A172 (cell line): ENCODE results near the genes ZNF716, ZNF138 and ZNF273.

DNA sequence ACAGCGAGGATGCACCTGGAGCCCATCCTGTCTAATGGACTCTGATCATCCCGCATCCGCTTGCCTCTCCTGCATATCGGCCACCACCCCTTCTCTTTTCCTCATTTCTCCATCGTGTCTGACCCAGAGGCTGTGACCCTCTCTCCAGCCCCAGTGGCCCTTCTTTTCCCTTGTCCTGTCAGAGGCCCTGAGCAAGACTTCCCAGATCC lies 32.6 kb upstream of the ZNF716 start:
- RAMPAGE, long total RNA: no peak

DNA sequence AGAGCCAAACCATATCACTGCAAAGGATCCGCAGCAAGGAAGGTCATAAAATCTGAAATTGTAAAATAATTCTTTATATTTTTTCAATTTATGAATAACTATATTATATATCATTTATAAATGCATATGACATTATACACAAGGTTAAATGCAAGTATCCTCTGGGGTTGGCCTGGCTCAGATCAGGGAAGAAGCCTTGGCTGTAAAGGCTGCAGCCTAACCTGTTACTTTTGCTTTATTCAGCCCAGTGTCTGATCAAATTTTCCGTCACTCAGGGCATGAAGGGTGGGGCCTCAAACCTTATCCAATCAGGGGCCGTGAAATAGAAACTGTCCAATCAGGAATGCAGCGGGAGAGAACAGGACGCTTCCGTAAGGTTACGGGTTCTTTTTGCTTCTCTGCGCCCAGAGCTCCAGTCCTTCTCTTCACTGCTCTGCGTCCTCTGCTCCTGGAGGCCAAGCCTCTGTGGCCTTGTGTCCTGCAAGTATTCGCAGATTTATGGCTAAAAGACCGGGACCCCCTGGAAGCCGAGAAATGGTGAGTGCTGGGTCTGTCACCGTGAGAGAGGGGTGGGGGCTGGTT lies at the start of gene ZNF716:
Gene ZNF716, plus strand, starts transcription at position 387 of the 582 bp plus-strand sequence.
- RAMPAGE, long total RNA: no peak

GRCh38 chr7:63068110-63068632 lies 930.5 kb upstream of the ZNF722 start:
- RAMPAGE, long total RNA: no peak

DNA sequence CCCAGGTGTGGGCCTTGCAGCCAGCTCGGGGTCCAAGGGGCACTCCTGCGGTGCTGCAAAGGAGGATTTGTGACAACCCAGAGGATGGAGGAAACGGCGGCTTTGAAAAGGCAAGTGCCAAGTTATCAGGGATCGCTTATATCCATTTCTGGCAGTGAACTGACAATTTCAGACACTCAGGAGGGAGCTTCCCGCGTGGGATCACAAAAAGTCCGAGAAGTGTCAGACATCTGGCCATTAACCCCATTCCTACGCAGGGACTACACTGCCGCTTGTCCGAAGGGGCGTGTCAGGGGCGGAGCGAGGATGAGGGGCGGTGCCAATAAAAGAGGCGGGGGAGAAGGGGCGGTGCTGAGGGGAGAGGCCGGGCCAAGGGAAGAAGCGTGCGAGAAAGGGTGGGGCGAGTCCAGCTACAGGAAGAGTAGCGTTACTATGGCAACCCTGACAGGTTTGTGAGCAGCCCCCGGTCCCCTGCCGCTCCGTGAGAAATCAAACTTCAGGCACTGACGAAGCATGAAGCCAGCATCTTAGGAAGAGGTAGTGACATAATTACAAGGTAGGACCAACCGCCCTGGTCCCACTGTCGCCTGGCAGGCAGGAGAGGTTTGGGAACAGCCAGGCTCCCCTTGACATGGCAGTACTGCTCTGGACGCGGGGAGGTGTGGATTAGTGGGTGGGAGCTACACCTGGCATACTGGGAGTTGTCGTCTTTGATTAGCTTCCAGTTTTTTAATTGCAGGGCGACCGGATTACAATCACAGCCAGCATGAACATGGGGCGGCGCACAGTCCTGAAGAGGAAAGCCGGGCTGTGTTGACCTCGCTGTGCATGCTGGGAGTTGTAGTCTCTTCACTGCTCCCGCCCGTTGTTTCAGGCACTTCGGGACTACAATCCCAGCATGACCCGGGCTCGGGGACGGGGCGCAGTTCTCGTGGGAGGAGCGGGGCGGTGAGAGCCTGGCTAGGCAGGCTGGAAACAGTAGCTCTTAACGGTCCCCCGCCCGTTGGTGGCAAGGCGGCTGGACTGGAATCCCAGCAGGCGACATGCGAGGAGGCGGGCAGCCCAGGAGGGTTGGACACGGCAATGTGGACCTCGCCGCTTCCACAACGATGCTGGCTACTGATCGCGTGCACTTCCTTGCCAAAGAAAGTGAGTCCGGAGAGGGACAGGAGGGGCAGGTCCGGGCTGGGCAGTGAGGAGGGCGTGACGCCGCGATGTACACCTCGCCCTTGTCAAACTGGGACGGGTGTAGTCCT lies 98.3 kb upstream of the ZNF722 start:
- RAMPAGE, long total RNA: no peak

DNA sequence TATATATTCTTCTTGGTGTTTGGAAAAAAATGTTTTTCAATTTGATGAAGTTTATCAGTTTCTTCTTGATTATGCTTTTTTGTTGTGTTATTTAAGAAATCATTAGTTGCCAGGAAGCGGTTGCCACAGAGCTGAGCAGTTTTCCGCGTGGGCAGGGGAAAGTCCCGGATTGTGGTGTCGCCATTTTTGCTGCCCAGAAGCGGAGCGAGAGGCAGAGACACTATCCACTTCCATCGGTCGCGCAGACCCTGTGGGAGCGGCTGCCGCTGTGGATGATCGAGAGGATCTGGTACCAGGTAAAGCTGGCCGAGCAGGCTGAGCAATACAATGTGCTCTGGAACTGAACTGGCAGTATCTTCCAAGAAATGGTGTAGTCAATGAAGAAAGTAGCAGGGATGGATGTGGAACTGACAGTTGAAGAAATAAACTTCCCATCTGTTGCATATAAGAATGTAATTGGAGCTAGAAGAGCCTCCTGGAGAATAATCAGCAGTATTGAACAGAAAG lies 119.9 kb downstream of the ZNF736 start:
- RAMPAGE, long total RNA: no peak

- RAMPAGE, long total RNA: no peak
Observed at GRCh38 chr7:64569046-64569936, 6.4 kb upstream of the ZNF680 start.

DNA sequence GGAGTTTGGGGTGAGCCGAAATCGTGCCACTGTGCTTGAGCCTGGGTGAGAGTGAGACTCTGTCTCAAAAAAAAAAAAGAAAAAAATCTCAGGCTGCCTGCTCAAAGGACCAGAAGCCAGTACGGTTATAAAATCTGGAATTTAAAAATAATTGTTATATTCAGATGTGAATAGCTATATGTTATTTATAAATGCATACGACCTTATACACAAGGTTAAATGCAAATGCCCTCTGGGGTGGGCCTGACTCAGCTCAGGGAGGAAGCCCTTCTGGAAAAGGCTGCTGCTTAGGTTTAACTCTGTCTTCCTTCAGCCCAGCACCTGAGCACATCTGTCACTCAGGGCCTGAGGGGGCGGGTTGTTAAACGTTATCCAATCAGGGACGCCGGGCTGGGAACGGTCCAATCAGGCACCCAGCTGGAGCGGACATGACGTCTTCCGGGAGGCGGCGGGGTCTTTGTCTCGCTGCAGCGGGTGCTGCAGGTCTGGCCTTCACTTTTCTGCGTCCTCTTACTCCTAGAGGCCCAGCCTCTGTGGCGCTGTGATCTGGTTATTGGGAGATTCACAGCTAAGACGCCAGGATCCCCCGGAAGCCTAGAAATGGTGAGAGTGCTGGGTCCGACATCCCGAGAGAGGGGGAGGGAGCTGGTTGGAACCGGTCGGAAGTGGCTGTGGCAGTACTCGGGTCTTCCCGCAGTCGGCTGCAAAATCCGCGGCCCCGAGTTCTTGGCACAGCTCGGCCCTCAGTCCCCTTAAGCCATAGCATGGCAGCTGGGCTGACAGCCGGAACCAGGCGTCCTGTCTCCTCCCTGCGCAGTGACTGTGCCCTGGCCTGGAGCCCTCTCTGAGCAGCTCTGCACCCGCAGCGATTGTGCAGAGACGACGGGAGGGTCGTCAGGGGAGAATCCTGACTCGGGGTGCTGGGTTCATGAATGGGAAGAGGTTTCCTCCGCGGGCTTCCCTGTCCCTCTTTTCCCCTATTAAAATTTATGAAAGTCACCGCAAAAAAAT lies at the start of gene ZNF138:
Gene ZNF138, plus strand, starts transcription at position 460 of the 1,011 bp plus-strand sequence.
- RAMPAGE, long total RNA: start-site peak on the plus strand centred at position 451 of the sequence, 64 bp wide, 82 and 122 reads in 2 replicates

- RAMPAGE, long total RNA: no peak
Observed at GRCh38 chr7:64834758-64835334, 40.6 kb downstream of the ZNF138 start.

GRCh38 chr7:64882272-64882799 lies 20.7 kb upstream of the ZNF273 start:
- RAMPAGE, long total RNA: no peak

DNA sequence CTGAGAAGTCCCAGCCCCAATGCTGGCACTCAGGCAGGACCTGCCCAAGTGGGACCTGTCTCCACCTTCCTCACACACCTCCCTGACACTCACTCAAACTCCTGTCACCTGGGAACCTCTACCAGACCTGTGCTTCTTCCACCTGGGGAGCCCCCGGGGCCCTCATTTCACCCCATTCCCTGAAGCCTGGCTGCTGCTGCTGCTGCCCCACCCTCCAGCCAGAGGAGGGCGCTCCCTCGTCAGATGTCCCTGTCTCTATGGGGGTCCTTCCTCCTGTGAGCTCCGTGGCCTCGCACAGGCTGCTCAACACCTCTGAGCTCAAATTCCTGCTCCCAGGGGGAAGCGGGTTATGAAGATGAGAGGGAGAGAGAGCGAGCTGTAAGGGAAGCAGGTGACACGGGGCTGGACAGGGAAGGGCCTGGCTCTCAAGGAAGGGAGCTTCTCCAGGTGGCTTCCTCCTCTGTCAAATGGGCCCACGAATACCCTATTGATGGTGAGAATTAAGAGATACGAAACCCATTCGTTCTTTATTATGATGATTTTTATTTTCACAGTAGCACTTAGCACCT lies 15.0 kb upstream of the ZNF273 start:
- RAMPAGE, long total RNA: no peak

GRCh38 chr7:64902925-64903955 lies at the start of gene ZNF273:
ZNF273 (plus strand) TSS chr7:64903273.
- RAMPAGE, long total RNA: start-site peak on the plus strand at chr7:64903254-64903286, 20 and 88 reads in 2 replicates

GRCh38 chr7:65007094-65007427 lies 574 bp upstream of the ERV3-1 start:
- RAMPAGE, long total RNA: no peak

GRCh38 chr7:65955558-65956256 lies 26.3 kb downstream of the GUSB start:
- RAMPAGE, long total RNA: no peak

DNA sequence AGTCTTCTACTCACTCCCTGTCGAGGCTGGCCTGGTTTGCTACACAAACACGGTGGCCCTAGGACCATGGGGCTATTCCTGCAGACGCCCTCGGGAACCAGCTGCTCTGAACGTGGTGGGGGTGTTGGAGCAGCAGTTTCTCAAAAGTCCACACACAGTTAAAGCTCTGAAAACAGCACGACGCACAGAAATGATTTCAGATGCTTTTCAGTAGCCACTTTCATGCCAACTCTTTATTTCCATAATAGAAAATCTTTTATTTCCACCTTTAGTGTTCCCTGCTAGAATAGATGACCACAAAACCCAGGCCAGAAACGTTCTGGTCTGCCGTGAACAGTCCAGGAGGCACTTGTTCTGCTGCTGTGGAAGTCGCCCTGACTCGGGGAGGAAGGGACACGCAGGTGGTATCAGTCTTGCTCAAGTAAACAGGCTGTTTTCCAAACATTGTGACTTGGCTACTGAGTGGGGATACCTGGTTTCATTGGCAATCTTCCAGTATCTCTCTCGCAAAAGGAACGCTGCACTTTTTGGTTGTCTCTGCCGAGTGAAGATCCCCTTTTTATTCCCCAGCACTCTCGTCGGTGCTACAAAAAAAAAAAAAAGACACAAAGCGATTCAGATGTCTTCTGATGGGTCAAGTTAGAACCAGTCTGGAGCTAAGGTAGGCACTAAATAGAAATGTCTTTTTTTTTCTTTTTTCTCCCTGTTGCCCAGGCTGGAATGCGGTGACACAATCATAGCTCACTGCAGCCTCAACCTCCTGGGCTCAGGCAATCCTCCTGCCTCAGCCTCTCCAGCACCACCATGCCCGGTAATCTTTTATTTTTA lies 21.3 kb downstream of the GUSB start:
- RAMPAGE, long total RNA: no peak

- RAMPAGE, long total RNA: no peak
Observed at GRCh38 chr7:66114983-66115768, 529 bp downstream of the CRCP start.

DNA sequence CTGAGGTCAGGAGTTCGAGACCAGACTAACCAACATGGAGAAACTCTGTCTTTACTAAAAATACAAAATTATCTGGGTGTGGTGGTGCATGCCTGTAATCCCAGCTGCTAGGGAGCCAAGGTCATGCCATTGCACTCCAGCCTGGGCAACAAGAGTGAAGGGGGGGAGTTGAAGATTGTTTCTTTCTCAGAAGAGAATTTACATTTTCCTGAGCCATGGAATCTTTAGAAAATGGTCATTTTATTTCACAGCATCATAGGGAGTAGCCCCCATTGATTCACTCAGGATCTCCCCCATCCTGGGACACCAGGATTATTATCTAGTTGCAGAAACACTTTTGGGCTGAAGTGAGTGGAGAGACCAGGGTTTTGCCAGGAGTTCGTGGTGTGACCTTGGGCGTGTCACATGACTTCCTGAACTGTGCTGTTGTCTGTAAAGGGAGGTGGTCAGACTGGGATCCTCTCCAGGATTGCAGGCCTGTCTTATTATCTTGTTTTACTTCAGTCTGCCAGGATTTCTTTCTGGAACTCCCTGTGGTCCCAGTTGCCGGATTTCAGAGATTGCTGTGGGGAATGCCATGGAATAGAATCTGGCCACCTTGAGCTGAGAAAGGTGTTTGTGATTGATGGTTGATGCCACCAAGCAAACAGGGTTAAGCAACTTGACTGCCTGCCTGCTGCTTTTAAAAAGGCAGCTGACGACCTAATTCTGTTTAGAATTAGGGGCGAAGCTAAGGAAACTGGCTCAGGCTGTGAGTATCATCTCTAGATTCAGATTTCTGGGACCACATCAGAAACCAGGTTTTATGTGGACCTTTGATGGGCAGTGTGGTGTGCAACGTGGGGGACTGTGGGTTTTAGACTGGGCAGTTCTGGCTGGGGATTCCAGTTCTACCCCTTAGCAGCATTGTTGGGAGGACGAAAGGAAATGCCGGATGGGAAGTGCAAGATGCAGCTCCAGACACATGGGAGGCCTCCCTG lies 35.8 kb downstream of the CRCP start:
- RAMPAGE, long total RNA: no peak

GRCh38 chr7:66187978-66188338 lies 17.2 kb upstream of the TPST1 start:
- RAMPAGE, long total RNA: no peak

DNA sequence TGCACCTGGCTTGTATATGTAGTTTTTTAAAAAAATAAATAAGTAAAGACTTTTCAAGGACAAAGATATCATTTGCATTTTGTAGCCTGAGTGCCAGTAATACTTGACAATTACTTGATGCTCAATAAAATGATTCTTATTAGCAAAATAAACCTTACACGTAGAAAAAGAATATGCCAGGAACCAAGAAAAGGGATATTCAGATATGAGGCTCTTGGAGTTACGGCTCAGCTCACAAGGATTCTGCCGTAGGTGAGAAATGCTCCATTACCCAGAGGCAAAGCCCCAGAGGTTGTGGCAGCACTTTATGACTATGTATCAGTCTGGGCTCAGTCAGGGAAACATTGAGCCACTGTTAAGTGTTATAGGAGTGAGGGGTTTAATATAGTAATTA lies 98.6 kb downstream of the TPST1 start:
- RAMPAGE, long total RNA: no peak

DNA sequence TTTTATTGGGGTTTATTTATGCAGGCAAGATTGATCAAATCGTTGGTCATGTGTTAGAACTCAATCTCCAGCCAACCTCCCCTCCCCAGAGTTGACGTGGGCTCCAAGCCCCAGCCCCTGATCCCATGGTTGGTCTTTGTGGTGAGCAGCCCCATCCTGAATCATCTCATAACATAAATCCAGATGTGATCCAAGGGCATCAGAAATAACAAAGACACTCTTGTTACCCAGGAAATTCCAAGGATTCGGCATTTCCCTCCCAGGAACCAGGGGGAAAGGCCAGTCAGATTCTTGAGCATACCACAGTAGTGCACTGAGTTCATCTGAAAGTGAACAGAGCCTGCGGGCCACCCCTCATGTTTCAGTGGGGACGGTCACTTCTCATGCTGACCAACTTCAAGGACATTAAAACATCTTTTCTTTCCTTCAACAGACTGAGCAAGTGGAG lies 151.3 kb downstream of the TPST1 start:
- RAMPAGE, long total RNA: no peak

DNA sequence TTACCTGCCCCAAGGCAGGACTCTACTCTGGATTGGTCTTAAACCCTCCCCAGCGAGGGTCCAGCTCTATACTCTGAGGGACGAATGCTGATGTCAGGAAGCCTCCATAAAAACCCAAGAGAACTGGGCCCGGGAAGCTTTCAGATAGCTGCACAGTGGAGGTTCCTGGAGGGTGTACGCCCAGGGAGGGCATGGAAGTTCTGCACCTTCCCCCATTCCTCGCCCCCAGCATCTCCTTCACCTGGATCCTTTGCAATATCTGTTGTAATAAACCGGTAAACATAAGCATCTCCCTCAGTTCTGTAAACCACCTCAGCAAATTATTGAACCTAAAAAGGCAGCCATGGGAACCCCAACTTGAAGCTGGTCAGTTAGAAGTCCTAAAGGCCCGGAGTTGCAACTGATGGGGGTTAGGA lies 47.4 kb upstream of the KCTD7 start:
- RAMPAGE, long total RNA: no peak